Endodermal cell (in vitro differentiated cells): ENCODE results near the genes OR2D2 and OLFML1.

- PRO-cap: no peak
Observed at GRCh38 chr11:6798288-6798591, 1.2 kb downstream of the OR6A2 start.

- PRO-cap: no peak
Observed at GRCh38 chr11:6892281-6892883, at the start of gene OR2D2. Gene OR2D2, minus strand, starts transcription at chr11:6892500.

GRCh38 chr11:6927200-6927679, 1.0 kb downstream of the ZNF215 start:
- PRO-cap: no peak

DNA sequence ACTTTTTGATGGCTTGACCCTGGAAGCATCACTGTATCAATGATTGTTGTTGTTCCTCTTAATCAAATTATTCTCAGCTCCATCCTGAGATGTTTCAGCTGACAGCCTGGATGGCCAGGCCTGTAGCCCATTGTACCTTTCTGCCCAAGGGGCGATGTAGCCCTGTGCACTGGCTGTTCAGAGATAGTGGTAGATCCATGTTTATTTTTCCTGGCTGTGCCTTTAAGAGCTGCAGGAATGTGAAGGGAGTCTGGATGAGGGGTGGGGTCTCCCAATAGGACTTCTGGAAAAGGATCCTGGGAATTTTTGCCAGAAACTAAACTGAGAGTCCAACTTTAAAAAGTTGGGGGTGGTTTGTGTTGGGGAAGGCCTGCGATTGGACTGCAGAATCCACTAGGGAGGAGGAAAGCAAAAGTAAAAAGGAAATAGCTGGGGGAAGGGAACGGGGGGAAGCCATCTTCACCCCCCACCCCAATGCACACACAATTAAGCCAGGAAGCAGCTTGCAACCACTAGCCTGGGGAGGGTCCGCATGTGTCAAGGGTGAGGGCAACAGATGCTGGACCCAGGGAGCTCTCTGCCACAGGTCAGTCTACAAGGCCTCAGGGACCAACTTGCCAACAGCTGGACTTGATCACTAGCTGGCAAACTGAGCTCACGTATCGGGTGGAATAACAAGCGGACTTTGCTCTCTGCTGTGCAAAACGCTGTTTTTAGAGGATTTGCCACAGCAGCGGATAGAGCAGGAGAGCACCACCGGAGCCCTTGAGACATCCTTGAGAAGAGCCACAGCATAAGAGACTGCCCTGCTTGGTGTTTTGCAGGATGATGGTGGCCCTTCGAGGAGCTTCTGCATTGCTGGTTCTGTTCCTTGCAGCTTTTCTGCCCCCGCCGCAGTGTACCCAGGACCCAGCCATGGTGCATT, at the start of gene OLFML1:
TSS of gene OLFML1 (plus strand) at position 456 of the 925 bp plus-strand sequence.
- PRO-cap: no peak

- PRO-cap: bidirectional peak, plus-strand start at chr11:7513390, minus-strand start at chr11:7513280
Observed at GRCh38 chr11:7512221-7513442, 1.2 kb upstream of the PPFIBP2 start.

DNA sequence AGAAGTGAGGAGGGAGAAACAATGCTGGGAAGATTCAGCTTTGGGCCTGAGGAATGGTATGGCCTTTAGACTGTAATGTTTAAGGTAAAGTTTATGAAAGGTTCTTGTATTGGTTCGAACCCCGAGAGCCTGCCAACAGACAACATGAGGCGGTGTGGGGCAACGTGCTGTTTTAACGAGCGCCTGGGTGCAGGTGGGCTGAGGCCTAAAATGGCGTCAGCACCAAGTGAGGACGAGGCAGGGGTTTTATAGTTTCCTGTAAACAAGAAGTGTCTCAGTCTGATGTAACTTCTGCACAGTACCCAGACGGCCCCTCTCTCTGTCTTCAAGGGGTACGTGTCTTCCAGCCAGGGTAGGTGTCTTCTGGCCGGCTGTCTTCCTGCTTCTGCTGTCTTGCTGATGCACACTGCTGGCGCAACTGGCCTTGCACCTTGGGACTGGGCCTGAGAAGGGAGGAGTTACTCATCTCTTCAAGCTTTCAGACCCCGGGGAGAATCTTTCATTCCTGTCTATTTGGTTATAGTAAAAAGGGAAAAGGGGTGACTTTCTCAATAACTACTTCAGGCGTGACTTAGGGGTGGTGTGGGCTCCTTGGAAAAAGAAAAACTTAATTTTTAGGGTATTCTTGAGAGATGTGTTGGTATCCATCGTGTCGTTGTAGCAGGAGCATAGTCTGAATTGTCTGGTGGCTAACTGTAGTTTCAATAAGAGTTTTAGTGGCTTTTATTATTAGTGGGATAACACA, 2.8 kb downstream of the PPFIBP2 start:
- PRO-cap: no peak

DNA sequence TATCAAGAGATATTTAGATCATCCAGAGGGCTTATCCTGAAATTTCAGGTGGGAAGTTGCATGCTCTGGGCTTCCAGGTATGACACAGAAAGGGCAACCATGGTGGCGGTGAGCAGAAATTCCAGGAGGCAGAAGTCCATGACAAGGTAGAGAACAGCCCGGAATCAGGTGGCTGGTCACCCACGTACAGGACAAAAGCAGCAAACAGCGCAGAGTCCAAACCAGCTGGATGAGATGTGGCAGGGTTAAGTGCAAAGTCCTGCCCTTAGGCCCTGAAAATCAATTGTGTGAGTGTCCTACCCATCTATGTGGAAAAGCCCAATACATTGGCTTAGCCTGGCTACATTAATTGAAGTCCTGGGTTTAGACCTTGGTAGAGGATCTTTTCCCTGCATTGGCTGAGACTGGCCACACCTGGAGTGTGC, 11.6 kb downstream of the PPFIBP2 start:
- PRO-cap: no peak

GRCh38 chr11:7538569-7539039, 24.8 kb downstream of the PPFIBP2 start:
- PRO-cap: no peak

- PRO-cap: no peak
Observed at GRCh38 chr11:7577213-7577906, 63.6 kb downstream of the PPFIBP2 start.

DNA sequence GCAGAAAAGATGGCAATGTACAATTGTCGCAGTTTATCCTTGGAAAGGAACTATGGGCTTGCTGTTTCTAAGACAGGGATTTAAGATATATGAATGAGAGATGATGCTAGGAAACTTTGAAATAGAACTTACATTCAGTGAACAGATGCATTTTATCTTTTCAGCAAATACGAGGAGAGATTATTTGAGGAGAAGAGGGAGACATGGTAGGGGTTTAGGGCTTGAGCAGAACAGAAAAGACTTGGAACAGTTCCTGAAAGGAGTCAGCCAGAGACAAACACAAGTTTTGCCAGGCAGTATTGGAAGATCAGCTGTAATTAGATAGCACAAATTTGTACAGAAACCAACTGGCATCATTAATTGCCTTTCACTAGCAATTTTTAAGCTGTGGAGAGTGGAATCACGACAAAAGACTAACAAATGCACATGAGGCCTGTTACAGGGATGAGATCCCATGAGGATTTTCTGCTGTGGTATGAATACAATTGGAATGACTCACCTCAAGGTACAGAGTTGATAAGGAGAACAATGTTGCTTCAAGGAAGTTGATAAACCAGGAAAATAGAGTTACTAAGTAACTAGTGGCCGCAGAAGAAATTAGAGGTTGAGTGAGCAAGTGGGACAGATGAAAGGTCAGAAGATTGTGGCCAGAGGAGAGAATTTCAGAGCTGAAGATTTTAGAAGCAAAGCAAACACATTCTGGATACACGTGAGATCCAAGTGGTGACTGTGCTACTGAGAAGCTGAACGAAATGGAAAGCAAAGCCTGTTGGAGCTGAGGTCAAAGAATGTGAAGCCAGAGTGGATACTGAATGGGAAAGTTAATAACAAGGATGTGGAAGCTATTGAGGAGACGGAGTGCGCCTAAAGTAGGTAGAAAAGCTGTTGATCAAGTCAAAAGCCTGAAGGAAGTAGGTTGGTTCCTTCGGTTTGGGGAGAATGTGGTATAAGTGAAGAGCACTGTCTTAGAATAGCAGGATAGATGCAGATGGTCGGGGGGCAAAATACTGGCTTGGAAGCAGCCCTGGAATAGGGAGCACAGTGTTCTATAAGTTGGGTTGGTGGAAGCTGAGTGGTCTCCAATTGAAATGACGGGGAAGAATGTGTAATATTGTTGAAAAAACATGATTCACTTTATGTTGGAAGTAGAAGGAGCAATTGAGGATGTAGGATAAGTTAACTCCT, 67.8 kb downstream of the CYB5R2 start:
- PRO-cap: unidirectional peak, plus-strand start at position 233 of the sequence; bidirectional peak, plus-strand start at position 588 of the sequence, minus-strand start at position 477 of the sequence

GRCh38 chr11:7612012-7612566, 61.2 kb downstream of the CYB5R2 start:
- PRO-cap: no peak

GRCh38 chr11:8227413-8227612, 36.4 kb downstream of the LMO1 start:
- PRO-cap: no peak

DNA sequence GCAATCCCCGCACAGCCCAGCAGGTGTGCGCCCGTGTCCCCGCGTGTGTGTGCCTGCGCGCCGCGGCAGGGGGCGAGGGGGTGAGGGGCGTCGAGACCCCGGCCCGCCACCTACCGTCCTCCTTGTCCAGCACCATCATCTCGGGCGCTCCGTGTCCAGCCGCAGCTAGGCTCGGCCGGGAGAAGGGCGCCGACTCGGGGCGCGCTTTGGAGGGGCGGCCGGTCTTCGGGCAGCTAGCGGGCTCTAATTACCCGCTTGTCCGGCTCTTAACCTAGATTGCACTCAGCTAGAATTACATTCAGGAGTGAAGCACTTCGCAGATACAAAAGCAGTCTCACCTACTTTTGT, 480 bp downstream of the LMO1 start:
- PRO-cap: no peak

DNA sequence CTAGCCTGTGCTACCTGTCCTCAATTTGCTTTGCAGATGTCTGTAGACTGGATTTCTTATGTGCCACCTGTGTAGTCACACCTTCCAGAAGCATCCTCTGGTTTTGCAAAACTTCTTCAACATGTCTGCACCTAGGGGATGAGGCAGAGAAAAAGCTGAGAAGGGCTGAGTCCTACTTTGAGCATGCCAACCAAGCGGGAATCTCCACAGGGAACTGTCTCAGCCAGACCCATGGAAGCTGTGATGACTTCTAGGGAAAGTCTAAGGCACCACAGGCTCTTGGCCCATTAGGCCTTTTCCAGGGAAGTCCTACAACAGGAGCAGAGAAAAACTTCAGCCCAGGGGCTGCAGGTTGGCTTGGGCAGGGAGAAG, 34.5 kb downstream of the TRIM66 start:
- PRO-cap: no peak

GRCh38 chr11:8678853-8679544, 3.5 kb downstream of the TRIM66 start:
- PRO-cap: no peak

- PRO-cap: no peak
Observed at GRCh38 chr11:8691779-8692194, 9.2 kb downstream of the RPL27A start.

DNA sequence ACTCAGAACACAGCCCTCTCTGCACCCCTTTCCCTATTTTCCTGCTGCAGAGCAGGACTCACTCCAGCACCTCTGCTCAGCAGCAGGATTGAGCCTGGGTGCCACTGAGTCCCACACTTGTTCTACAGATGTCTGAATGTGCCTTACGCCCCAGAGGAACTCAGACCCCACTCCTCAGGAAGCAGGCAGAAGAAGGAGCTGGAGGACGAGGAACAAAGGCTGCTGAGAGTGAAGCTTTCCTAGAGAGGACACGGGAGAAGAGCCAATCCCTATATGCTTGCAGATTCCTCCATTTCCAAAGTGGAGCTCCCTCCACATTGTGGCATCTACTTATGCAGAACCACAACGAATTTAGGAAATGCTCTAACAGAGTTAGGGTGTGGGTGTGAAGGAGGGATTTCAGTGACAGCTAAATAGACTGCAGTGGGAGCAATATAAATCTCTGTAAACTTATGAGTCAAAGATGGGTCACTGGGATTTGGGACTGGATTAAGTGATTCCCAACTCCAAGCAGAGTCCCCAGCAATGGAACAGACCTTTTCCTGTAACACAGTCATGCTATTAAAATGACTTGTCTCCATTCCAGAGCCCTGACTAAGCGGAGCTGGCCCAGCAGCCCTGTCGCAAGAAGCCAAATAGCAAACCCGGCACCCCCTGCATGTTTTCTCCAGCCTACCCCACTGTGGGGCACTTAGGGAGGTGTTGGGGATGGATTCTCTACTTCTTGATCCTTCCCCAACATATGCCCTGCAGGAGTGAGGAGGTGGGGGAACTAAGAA, 36.5 kb downstream of the RPL27A start:
- PRO-cap: no peak

- PRO-cap: no peak
Observed at GRCh38 chr11:8809248-8810223, 938 bp downstream of the DENND2B start.

GRCh38 chr11:8813958-8814817, 3.7 kb upstream of the DENND2B start:
- PRO-cap: bidirectional peak, plus-strand start at chr11:8814385, minus-strand start at chr11:8814238

DNA sequence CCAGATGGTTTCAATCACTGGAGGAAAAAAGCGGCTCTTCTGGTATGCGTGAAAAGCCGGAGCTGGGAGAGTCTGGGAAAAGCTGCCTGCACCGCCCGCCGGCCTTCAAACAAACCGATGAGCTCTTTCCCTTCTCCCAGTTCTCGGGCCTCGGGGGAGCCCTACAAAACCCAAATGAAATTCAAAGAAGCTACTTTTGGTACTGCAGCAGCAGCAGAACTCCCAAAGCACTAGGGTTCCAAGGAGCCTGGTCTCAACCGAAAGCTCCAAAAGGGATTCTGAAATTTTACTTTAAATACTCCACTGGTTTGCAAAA, 39.6 kb upstream of the AKIP1 start:
- PRO-cap: bidirectional peak, plus-strand start at position 32 of the sequence, minus-strand start outside the sequence; unidirectional peak, minus-strand start at position 107 of the sequence